ENCODE data around the gene NPPC.

GRCh38 chr2:229407762-229408162, 136.7 kb upstream of the PID1 start:
- RRBS: no CpG with 5 or more reads among the region's 4 CpGs

- RRBS: no CpG with 5 or more reads among the region's 3 CpGs
Observed at GRCh38 chr2:229542714-229542995, 171.7 kb downstream of the DNER start.

DNA sequence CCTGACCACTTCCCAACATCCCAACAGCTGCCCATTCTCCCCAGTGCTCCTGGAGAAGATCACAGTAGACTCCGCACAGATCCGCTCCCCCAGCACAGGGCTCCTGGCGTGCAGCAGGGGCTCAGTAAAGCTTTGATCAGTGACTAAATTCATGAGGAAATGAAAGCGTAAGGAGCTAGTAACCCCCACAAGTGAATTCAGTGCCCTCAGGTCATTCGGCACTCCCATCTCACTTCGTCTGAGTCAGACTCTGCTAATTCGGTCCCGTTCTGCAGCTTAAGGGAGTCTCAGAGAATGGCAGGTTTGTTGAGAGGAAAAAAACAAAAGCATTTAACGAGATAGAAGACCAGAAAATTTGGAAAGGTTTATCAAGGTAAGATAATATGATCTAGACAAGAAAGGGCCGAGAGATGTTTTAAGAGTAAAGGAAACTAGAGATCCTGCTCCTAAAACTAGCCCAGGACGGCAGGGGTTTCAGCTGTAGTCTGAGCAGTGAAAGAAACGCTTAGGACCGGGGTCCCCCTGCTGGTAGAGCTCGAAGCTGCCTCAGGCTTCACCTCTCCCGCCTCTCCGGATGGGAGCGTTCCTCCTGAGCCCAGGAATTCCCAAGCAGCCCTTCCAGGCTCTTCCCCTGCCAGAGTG, 127.5 kb downstream of the DNER start:
- RRBS: 4% methylated on average over 4 of the region's 17 CpGs

GRCh38 chr2:229752765-229753400, 38.5 kb upstream of the DNER start:
- RRBS: no CpG with 5 or more reads among the region's 9 CpGs

- RRBS: no CpG with 5 or more reads among the region's 19 CpGs
Observed at GRCh38 chr2:230130422-230131675, 62.1 kb upstream of the SLC16A14 start.

- RRBS: no CpG with 5 or more reads among the region's 15 CpGs
Observed at GRCh38 chr2:230203167-230203777, 16.5 kb downstream of the SP110 start.

DNA sequence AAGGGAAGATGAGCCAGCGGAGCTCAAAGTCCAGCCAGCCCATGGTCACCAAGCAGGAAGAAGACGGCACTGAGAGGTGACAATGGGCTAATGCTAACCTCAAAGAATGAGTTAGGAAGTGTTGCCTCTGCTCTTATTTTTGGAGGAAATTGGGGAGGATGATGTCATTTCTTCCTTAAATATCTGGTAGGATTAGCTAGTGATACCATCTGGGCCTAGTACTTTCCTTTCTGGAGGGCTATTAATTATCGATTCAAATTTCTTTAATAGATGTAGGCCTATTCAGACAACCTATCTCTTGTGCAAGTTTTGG, 1.8 kb downstream of the SP140 start:
- RRBS: no CpG with 5 or more reads among the region's 3 CpGs

GRCh38 chr2:230391795-230392285, 24.2 kb upstream of the SP100 start:
- RRBS: no CpG with 5 or more reads among the region's 6 CpGs

DNA sequence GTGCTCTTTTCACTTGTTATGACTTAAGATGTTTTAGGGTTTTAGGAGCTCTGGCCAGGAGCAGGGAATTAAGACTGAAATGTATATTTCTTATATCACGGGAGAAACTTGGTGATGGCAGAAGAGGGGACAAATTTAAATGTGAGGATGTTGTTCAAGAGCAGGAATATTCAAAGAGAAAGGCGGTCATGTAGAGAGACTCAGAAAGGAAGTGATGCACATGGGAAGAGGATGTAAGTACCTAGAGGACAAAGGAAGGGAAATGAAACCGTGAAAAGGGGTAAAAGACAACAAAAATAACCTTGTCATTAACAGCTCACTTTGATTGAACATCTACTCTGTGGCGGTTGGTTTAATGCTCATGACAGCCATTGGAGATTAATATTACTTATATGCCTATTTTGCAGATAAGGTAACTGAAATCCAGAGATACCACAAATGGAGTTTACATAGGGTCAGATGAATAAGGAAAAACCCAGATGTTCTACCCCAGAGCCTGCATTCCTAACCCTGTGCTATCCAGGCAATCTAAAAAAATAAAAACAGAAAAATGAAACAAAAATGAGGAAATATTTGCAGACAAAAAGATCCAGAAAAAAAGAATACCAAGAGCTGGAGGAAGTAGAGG, 32.1 kb downstream of the SP100 start:
- RRBS: no CpG with 5 or more reads among the region's 4 CpGs

- RRBS: no CpG with 5 or more reads among the region's 18 CpGs
Observed at GRCh38 chr2:230725123-230726088, 12.8 kb downstream of the CAB39 start.

- RRBS: no CpG with 5 or more reads among the region's 3 CpGs
Observed at GRCh38 chr2:230779575-230780329, 67.1 kb downstream of the CAB39 start.

DNA sequence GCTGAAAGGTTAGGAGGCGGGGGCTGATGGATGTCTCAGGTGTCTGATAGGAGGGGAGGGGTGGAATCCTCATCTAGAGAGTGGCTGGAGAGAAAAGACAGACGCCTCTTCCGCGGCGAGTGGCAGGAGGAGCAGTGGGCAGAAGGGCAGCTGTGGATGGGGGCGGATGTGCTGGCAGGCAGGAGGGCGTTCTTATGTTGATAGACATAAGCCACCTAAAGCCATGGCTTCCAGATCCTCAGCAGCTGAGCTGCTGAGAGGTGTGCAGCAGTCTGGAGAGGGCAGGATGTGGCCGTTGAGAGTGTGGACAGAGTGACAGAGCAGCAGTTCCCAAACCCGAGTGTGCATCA, 3.2 kb upstream of the ITM2C start:
- RRBS: no CpG with 5 or more reads among the region's 9 CpGs

DNA sequence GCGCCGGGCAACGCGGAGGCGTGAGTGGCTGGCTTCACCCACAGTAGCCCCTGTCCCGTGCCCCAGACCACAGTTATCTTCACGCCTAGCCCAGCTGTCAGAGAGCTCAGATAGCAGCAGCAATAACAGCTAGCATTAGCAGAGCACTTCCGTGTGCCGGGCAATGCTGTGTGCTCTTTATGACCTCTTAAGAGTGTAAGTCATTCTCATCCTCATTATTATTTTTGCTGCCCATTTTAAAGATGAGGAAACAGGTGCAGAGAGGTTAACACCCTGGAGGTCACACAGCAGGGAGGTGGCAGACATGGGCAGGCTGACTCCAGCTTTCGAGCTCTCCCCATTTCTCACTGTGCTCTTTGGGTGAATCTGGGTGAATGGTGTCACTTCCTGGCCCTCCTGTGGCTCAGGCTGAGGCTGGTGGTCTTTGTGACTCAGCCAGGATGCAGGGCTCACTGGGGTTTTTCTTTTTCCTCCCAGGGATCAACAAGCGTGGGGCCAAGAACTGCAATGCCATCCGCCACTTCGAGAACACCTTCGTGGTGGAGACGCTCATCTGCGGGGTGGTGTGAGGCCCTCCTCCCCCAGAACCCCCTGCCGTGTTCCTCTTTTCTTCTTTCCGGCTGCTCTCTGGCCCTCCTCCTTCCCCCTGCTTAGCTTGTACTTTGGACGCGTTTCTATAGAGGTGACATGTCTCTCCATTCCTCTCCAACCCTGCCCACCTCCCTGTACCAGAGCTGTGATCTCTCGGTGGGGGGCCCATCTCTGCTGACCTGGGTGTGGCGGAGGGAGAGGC, 13.0 kb downstream of the ITM2C start:
- RRBS: no CpG with 5 or more reads among the region's 22 CpGs

DNA sequence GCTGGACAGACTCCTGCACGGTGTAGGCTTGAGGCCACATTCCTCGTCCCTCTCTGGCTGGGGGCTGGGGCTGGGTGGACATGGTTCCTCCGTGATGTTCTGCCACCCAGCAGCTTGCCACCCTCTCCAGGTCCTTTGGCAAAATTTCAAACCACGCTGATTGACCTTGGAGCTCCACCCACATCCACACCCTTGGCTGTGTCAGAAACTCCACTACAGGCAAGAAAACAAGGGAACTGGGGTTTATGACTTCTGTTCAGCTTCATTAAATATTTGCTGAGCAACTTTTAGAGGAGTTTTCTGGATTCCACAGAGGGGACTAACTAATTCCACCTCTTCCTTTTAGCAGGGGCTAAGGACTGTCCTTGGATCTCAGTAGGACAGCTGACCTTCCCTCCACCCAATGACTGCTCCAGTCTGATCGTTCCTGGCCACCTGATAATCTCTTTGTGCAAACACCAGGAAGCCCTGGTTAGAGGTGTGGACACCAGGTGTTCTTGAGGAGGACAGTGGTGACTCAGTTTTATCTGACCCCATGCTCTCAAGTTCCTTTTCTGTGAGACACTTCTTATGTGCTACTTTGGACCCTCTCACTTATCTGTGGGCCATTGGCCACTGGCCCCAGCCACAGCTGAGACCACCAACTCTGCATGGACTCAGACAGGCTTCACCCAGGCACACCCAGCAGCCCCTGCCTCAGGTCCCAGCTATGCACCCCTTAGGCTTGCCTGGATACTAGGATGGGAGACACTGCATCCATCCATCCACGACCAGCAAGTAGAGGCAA, 29.2 kb downstream of the GPR55 start:
- RRBS: no CpG with 5 or more reads among the region's 6 CpGs

- RRBS: no CpG with 5 or more reads among the region's 8 CpGs
Observed at GRCh38 chr2:231281168-231281792, 82.8 kb downstream of the ARMC9 start.

DNA sequence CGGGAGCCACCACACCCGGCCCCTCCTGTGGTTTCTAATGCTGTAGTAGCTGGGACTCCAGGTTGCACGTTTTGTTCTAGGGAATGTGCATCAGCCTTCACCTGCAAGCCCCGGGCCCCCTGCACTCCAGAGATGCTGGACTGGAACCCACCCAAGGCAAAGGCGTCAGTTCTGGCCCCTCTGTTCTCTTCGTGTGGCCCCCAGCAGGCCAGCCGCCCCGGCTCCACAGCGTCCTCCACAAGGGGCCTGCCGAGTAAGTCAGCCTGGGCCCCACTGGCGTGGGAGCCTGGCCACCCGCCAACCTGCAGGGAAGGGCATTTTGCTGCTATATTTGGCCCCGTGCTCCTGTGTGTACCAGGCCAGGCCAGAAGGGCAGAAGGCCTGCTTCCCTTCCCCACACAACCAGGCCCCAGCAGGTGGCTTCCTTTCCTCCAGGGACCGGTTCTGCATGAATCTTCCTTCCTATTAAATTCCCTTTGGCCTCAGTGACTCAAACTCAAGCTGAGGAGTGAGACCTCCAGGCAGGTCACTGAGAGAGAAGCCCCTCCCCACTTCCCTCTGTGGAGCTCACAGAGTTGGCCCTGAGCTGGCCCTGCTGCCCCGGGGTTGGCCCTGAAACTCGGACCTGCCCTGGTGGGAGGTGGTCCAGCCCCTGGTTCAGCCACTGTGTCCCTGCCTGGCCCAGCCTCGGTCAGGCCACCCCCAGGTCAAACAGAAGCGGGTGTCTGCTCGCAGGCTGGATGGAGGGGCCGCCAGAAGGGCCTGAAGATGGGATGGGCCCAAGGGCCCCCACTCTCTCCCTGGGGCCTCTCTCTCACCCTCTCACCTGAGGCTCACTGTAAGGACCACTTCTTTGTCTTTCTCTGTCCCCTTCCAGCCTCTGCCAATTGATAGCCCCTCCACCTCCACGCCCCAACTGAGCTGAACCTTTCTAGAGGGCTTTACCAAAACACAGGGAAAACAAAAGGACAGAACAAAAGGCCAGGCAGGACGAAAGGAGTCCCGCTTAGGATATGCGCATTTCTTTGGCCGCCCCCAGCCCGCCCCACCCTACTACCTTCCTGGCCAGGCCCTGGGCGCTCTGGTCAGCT, 25.3 kb upstream of the B3GNT7 start:
- RRBS: 96% methylated on average over 2 of the region's 27 CpGs

DNA sequence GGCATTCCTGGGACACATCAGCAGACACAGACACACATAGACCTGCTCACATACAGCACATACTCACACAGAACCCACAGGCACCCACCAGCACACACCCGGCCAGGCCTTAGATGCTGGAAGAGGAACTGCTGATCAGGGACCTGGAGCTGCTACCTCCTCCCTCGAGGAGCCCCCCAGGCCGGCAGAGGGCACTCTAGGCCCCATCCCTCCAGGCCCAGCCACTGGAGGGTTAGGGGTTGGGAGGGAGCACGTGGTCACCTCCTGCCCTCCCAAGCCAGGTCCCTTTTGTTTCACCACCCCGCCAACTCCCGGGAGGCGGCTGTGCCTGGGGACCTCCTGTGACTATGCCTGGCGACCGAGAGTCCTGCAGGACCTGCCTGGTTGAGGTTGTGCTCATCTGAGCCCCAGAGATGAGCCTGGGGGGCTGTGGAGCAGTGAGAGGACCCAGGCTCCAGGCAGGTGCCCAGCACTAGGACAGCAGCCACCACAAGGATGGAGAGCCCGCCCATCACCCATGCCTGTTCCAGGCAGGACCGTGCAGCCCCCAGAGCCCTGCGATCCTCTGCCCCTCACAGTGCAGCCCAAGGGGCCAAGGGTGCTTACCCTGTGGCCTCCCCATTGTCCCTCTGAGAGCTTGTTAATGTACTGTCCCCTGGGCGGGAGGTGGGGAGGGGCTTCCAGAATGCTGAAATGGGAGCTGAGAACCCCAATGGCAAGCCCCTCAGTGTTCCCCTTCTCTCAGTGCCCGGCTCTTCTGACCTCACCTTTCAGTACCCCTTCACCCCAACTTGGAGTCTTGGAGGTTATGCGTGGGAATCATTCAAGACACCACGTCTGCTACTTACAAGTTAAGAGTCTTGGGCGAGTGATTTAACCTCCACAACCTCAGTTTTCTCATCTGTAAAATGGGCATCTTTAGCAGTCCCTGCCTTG, 20.9 kb upstream of the PTMA start:
- RRBS: 12% methylated on average over 3 of the region's 17 CpGs

DNA sequence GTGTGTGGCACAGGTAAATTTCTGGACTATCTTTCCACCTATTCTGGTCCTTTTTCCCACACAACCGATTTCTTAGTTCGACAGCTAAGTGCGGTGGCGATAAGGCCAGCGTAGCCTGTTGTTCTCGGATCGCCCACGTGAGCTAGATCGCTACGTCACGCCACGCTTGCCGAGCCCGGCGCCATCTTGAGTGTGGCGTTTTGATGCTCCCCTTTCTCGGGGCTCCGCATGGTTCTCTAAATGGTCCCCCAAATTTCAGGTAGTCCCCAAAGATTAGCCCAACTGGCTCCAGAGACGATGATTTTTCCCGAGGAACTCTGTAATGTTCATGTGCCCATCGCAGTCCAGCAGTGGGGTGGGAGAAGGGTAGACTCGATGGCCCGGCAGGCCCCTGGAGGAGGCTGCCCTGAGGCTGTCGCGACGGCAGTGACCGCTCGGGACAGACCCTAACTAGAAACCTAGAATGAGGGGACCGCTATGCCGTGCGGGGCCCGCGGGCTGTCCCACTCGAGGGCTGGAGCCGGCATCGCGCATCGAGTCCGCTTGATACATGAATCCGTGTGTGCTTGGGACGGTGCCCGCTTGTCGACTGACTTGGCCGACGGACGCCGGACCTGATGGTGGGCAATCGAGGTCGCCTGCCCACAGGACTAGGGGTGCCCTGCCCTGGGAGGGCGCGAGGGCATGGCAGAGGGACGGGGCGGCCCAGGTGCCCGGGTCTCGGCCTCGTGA, 943 bp upstream of the PTMA start:
- RRBS: 33% methylated on average over 11 of the region's 56 CpGs

DNA sequence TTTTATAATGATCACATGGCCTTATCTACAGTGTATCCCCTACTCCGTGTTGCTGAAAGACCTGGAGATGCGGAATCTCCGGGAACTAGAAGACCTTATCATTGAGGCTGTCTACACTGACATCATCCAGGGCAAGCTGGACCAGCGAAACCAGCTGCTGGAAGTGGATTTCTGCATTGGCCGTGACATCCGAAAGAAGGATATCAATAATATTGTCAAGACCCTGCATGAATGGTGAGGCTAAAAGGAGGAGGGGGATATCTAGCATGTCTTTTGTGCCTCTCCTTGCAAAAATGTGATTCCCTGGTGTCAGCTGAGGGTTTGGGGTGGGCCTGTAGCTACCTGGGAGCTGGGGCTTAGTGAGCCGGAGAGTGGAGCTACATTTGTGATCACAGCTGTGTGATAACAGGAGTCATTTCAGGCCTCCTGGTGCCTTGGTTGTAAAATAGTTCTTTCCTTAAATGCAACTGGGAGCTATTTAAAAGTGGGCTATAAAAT, 9.9 kb downstream of the COPS7B start:
- RRBS: no CpG with 5 or more reads among the region's 7 CpGs

- RRBS: 2% methylated on average over 43 of the region's 94 CpGs
Observed at GRCh38 chr2:231925765-231926692, at the start of gene NPPC. Gene NPPC (minus strand): TSS chr2:231926396.